Metastatic Pancreatic Carcinoma in the Ovary (tissue), 1 donor: ENCODE measurements around a stretch of chr7.

DNA sequence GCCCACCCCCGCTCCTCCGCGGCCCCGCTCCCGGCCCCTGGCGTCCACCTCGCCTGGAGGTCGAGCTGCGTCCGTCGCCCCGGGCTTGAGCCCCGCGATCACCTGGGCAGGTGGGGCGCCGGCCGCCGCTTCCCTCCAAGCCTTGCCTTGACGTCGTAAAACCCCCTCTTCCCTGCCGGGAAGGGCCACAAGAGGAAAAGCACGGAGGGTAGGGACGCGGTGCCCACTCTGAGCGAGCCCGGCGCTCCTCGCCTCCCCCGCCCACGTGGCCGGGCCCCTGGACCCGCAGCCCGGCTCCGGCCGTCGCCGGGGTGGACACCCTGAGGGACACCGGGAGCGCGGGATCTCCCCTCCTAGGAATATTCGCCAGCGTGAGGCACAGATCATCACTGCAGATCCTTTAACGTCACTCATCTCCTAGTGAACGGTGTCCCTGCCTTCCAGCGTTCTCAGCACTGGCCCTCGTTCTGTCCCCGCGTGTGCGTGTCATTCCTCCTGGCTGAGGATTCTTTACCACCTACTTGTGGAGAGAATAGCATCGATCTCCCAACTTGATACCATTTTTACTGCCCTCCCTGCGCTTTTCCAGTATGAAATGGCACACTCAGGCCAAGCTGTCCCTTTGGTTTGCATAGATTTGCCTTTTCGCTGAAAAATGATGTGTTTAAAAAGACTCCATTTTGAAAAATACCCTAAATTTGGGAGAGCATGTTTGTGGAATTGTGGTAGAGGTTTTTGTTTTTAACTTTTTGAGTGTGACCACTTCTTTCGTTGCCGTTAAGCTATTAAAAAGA, 588 bp downstream of the ACTR3B start:
- PRO-cap, result unidirectional peak, minus-strand start at position 361 of the sequence

GRCh38 chr7:152850301-152851112, 91.0 kb downstream of the ACTR3B start:
- PRO-cap, result no peak

DNA sequence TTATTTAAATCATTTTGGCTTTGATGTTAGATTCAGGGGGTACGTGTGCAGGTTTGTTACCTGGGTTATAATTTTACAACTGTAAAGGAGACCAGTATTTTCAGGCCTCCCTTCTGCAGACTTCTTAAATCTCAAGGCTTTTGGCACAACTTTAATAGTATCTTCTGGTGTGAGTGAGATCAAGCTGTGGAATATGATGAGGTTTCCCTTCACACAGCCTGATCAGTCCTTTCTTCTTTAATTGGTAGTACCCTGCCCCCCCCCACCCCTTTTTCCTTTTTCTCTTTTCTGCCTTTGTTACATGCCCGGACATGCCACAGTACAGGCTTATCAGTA, 230.1 kb downstream of the ACTR3B start:
- PRO-cap, result no peak

- PRO-cap, result no peak
Measured at GRCh38 chr7:153405979-153406891, 646.0 kb upstream of the DPP6 start.

DNA sequence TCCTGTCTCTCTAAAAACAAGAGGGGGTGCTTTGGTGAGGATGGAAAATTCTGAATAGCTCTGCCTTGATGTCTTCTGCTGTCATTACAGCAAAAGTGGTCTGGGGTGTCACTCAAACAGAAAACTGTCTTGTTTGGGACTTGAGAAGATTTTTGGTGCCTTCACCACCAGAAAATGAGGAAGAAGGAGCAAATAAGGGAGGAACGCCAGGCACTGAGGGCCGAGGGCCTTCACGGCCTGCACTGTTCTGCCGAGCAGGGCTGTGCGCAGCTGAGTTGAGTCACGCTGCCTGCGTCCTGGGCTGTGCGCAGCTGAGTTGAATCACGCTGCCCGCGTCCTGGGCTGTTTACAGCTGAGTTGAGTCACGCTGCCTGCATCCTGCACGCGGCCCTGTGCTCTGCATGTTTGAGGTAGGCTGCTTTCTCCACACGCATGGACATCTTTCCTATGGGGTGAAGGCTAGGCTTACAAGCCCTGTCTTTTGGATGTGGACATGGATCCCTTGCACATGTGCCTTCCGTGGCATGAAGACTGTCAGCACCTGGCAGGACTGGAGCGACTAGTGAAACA, 96.5 kb downstream of the HTR5A start:
- PRO-cap, result no peak

DNA sequence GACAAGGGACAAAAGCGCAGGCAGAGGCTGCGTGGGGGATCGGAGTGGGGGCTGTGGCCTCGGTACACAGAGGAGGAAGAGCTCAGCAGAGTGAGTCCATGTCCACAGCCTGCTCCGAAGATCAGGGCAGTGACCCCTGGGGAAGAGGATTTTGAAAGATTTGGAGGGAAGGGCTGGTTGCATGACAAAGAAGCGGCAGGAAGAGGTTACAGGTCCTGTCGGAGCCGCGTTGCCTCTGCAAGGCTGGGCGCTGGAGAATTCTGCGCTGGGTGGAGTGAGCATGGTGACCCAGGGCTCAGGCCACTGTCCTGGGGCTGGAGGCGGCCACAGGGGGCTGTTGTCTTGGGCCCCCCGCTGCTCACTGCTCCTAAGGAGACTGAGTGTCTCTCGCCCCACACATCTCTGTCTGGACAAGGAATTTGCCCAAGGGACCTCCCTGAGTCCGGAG, 69.8 kb upstream of the INSIG1 start:
- PRO-cap, result no peak

DNA sequence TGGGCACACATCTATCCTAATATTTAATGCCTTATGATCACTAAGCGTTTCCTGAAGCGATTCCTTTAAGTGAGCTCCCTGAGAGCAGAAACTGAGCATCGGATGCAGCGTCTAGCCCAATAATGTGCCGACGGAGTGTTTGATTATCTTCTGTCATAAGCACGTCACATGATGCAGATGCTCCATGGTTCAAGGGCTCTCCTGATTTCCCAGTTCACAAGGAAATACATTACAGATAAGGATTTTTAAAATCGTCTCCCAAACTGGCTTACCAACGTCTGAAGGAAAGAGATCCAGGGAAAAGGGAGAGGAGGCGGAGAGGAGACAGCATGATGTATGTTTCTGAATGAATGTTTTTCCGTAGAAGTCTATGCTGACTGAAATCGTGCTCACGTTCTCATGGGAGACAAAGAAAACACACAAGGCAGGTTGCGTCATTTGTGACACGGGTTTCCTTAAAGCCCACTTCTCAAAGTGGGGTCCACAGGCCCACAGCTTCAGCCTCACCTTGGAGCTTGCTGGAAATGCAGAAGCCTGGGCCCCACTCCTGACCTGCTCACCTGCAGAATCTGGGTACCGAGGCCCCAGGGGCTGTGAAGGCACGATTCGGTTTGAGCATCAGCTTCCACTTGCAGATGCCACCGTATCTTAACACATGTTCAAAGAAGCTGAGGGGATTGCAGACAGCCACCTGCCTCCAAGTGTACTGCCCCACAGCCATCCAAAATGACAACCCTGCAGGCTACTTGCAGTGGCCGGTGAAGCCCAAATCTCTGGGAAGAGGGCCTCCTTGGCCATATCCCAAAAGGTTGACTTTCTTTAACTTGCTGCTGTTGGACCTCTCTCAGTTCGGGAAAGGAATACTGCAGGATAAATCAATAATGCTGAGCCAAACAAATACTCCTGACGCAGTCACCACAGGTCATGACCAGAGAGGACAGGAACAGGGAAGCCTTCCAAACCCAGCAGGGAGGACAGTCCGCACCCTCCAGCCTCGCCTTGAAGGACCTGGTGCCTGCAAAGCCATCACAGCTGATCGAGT, 21.3 kb upstream of the INSIG1 start:
- PRO-cap, result unidirectional peak, plus-strand start at position 959 of the sequence

DNA sequence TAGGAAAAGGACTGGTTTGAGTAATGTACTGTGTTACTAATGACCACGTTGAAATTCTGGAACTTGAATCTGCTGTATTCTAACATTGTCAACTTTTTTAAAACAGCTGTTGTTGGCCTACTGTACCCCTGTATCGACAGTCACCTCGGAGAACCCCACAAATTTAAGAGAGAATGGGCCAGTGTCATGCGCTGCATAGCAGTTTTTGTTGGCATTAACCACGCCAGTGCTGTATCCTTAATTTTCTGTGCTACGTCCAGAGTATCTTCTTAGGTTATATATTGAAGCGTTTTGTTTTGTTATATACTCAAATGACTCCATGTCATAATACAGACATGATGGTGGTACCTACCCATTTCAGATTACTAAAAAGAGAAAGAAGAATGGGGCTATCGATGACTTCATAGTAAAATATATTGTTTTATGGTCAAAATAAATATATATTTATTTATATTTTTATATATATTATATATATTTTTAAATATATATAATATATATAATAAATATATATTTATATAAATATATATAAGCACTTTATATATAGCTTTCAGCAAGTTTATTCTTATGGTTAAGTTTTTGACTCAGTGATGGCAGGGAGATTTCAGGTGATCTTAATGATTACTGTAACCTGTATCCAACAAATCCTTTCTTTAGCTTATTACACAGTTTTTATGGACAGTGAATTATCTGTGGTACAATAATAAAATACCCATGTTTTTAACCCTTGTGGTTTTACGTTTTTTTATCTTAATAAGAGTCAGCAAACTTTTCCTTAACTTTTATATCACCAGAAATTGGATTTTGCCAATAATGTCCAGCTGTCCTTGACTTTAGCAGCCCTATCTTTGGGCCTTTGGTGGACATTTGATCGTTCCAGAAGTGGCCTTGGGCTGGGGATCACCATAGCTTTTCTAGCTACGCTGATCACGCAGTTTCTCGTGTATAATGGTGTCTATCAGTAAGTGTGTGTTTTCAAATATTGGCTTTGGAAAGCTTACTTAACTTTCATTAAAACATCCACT, 4.1 kb downstream of the INSIG1 start:
- PRO-cap, result no peak

- PRO-cap, result no peak
Measured at GRCh38 chr7:155303962-155304415, 6.3 kb downstream of the INSIG1 start.

GRCh38 chr7:155576554-155577207, 30.3 kb upstream of the CNPY1 start:
- PRO-cap, result no peak

GRCh38 chr7:155731244-155731684, 81.0 kb downstream of the SHH start:
- PRO-cap, result no peak

DNA sequence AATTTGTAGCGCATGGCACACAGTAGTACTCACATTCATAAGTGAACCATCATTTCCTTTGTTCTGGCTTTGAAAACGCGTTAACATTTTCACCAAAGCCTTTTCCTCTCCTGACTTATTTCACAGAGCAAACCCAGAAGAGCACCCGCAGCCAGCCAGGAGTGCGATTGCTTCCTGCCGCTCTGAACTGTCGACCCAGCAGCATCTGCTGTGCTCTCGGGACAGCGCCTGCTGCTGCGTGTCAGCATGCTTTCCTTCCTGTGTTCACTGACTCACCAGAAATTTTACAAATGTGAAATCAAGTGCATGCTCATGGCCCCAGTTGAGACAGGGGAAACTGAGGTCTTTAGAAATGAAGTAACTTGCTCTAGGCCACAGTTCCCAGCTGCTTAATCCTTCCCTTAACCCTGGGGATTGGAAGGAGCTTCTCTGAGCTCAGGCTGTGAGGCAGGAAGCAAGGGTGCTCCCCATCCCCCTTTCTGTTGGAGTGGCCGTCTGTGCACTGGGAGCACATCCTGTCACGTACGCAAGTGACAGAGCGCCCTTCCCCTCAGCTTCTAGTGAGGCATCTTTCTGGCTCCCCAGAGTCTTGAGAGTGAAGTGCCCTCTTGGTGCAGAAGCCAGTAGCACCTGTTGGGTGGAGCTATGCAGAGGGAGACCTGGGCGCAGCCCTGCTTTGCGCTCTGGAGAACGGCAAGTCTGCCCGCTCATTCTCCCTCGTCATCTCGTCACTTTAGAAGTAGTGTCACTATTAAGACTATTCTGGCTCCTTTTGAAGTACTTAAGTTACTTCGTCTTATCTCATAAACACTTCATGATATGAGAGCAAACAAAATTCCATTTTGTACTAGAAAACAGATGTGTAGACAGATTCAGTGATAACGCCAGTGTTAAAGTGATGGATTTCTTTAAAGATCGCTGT, 47.9 kb downstream of the SHH start:
- PRO-cap, result no peak

- PRO-cap, result no peak
Measured at GRCh38 chr7:155768259-155768589, 44.0 kb downstream of the SHH start.

DNA sequence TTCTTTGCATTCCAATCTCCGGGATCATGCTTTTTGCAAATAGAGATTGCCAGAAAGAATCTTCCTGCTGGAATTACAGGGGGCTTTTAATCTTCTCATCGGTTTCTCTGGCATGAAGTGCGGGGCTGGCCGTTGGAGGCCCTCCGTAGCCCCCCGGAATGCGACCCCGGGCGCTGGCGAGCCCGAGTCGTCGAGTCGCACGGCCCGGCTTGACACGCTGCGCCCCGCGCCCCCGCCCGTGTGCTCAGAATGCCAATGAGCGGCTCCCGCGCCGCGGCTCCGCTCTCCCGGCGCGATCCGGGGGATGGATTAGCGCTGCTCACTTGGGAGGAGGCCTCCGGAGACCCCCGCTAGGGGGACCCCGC, 7.5 kb downstream of the SHH start:
- PRO-cap, result no peak

- PRO-cap, result unidirectional peak, plus-strand start at chr7:155808241; unidirectional peak, plus-strand start at chr7:155808404
Measured at GRCh38 chr7:155808124-155808878, 4.0 kb downstream of the SHH start.

- PRO-cap, result bidirectional peak, plus-strand start at chr7:155809742, minus-strand start at chr7:155809400
Measured at GRCh38 chr7:155809355-155809596, 3.0 kb downstream of the SHH start.

DNA sequence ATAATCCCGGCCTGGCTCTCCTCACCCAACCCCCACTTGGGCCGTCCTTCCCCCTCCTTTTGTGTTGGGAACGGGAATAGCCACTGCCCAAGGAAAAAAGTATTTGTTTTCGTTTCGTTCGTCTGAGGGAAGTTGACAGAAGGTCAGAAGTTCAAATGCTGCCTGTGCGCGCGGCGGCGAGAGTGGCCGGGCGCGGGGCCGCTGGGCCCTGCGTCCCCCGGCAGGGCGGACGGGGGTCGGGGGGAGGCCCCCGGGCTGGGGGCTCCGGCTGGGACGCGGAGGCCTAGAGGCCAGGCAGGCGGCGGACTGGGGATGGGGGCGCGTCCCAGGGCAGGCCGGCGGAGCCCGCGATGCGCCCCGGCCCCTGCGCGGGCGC, 2.7 kb downstream of the SHH start:
- PRO-cap, result bidirectional peak, plus-strand start at position 146 of the sequence, minus-strand start outside the sequence

DNA sequence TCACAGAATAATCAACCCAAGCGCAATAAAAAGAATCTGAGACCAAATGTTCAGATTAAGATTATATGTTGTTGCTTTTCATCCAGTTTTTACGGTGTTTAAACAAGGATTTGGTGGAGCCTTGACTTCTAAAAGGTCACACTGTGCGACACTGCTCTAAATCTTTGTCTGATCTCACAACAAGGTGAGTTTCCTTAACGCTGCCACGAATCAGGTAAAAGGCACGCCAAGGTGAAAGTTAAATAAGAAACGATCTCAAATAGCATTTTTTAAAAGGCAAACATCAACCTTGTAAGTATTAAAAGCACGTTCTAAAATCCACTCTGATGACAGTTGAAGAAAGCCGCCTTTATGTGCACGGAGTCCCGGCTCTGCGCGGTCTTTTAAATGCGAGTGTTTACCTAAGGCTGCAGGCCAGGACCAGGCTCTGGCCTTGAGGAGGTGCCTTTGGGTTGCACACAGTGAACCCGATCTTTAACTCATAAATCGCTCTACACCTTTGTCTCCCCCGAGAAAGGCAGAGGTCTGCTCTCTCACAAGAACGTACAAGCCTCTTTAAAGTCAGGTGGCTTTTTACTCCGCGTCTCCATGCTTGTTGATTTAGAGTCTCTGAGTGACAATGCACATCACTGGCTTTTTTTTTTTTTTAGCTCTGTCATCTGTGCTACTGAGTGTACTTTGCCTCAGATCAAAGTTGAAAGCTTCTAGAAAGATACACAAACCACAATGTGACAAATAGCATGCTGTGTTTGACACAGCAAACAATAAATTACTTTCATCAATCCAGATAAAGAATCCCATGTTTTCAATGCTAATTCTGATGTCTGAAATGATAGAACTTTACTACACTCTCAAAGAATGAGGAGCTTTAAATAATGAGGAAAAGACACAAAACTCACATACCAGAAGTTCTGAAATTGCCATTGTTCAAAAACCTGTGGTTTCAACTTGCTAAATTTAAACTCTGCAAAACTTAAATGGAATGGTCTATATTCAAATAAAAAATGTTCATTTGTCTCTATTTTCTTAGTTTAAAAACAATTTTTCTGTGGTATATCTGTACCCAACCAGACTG, 25.9 kb upstream of the RNF32 start:
- PRO-cap, result unidirectional peak, minus-strand start at position 325 of the sequence; bidirectional peak, plus-strand start at position 871 of the sequence, minus-strand start at position 597 of the sequence

DNA sequence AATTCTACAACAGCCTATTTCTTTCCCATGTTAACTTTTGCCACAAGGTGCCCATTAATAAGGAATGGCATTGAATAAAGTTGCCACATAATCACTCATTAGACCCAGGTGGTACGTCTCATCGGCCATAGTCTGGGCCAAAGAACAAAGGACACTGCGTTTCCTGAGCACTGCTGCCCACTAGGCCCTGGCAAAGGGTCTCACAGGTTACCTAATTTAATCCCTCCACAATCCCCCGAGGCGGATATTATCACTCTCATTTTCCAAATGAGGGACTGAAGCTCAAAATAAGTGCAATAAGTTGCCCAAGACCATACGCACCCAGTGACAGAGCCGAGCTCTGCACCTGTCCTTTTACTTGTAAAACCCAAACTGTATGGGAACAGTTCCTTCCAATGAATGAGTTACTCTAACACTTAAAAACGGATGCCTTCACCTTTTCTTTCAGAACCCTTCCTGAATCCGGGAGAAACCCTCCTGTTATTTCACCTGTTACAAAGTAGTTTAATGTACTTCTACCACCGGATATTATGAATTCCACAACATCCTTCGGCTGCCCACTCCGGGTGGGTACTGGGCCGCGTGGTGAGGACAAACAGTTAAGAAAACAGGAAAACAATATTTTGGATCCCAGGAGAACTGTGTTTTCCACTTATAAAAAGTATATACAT, 25.0 kb upstream of the RNF32 start:
- PRO-cap, result unidirectional peak, plus-strand start at position 314 of the sequence

DNA sequence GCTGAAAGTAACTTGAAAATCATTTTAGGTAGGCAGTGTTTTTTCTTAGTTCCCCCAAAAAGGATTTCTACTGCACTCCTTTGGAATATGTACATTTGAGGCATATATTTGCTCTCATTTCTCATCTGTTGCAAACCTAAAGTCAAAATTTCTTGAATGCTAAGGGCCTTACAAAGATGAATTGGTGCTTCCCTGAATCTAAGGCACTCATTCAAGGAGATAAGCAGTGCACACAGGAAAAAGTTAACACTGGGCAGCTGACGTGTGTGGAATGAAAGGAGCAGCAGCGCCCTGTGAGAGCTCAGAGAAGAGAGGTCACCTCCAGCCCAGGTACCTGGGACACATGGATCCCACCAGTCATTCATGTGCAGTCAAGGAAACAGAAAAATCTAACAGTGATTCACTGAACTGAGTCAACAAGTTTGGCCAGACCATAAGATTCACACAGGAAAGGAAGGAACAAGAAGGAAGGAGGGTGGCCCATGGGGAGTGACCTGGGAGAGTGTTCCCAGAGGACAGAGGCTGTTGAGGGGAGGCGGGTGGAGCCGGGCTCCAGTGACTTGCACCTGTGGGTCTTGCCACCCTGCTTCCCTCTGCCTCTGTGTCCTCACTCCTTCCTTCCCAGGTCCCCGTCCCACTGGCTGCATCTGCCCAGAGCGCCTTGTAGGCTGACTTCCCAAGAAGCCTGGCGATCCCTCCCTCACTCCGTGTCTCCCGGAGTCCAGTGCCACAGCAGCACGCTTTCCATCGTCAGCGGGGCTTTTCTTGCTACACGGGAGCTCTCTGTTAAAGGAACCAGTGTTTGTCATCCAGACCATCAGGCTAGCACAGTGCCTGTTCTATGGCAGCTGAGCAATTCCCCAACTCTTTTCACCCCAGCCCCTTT, 27.6 kb downstream of the RNF32 start:
- PRO-cap, result no peak